BE2C (cell line): ENCODE data around the genes FOXD4 and DMRT3.

DNA sequence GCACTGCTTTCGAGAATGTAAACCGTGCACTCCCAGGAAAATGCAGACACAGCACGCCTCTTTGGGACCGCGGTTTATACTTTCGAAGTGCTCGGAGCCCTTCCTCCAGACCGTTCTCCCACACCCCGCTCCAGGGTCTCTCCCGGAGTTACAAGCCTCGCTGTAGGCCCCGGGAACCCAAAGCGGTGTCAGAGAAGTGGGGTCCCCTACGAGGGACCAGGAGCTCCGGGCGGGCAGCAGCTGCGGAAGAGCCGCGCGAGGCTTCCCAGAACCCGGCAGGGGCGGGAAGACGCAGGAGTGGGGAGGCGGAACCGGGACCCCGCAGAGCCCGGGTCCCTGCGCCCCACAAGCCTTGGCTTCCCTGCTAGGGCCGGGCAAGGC, 470 bp downstream of the WASHC1 start:
- RRBS: no CpG with 5 or more reads among the region's 29 CpGs

- RRBS: 66% methylated on average over 5 of the region's 28 CpGs
These were observed at the start of gene FOXD4 for GRCh38 chr9:118127-118661. TSS of gene FOXD4 (minus strand) at chr9:118417.

DNA sequence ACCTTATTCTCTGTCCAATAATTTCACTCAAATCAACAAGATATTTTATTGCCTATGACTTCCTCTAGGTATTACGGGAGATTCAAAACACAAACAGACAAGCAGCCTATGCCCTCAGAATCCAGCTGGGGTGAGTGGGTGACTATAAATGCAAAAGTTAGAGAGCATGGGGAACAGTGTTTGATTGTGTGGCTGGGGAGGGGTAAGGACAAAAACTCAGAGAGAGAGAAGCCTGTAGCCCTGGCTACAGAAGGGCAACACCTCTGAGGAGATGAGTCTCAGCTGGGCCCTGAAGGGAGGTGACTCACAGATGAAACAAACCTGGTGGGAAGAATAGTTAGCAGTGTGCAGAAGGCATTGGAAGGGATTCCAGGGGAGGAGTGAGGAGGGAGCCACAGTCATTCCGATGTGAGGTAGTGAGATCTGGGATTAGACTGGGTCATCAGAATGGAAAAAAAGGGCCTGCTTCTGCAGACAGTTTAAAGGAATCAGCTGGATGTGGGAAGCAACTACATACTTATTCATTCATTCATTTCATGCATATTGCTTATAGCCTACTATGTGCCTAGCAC, 10.5 kb downstream of the DOCK8 start:
- RRBS: no CpG with 5 or more reads among the region's 2 CpGs

DNA sequence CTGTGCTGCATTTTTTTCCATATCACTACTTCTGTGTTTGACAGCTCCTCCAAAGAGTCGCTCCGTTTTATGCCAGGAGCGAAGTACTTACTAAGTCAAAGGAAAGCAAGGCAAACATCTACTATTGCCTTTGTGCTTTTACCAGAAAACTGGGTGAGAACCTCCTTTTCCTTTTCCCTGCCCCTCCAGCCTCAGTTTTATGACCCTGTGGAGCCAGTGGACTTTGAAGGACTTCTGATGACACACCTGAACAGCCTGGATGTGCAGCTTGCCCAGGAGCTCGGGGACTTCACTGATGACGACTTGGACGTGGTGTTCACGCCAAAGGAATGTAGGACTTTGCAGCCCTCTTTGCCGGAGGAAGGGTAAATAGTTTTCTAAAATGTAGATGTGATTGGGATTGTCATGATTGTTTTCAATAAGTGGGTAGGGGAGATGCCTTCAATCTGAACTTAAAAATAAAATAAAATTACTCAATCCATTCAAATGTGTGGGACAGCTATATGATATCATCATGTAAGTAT, 71.7 kb downstream of the DOCK8 start:
- RRBS: no CpG with 5 or more reads among the region's 8 CpGs

GRCh38 chr9:517957-518883, 13.7 kb downstream of the KANK1 start:
- RRBS: no CpG with 5 or more reads among the region's 13 CpGs

GRCh38 chr9:628984-629641, 124.6 kb downstream of the KANK1 start:
- RRBS: no CpG with 5 or more reads among the region's 4 CpGs

- RRBS: no CpG with 5 or more reads among the region's 4 CpGs
These were observed 148.6 kb downstream of the KANK1 start for GRCh38 chr9:653163-653362.

DNA sequence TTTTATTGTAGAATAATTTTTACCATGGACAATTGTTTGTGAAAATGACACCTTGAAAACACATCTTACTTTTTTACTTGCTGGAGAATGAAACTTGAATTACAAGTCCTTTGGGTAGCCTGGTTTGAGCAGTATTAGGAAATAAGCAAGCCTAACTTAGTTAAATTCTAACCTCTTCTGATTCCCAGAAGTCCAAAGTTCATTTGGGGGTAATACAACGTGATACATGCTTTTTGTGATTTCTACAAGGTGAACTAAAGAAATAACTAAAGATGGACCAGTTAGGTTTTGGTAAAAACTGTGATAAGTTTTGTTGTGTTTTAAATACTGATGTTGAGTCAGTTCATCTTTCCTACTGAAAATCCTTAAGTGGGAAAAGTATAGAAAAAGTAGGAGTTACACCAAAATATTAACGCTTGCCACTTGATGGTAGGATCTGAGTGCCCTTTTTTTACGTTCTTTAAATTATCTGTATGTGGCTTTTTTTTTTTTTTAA, 135.4 kb upstream of the DMRT1 start:
- RRBS: no CpG with 5 or more reads among the region's 3 CpGs

- RRBS: 10% methylated on average over 25 of the region's 51 CpGs
These were observed 134.5 kb upstream of the DMRT1 start for GRCh38 chr9:706585-707791.

- RRBS: no CpG with 5 or more reads among the region's 7 CpGs
These were observed 110.5 kb upstream of the DMRT1 start for GRCh38 chr9:730868-731433.

DNA sequence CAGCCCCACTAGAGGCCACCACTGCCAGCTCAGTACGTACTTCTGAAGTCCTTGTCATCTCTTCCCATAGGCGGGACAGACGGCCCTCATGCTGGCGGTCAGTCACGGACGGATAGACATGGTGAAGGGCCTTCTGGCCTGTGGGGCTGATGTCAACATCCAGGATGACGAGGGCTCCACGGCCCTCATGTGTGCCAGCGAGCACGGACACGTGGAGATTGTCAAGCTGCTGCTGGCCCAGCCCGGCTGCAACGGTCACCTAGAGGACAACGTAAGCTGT, 99.4 kb upstream of the DMRT1 start:
- RRBS: no CpG with 5 or more reads among the region's 14 CpGs

DNA sequence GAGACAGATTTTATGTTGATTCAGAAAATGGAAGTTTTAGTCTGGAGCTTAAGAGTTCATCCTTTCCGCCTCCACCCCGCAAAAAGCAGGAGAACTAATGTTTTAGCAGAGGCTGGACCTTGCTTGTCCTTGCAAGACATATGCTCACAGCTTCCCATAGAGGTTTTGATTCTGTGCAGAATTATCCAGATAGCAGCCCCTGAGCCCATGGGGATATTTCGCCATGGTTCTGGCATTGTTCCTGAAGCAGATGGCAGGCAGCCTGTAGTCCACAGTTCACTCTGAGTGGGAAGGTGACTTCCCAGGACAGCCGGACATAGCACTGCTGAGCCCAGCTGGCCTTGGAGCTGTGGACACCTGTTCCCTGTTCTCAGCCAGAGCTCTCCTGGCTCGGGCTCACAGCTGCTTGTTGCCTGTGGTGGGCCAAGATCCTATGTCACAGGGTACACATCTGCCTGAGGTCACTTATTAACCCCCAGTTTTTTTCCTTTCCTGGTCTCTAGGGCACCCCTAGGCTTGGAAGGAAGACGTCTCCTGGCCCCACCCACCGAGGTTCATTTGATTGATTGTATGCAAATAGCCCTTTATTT, 96.7 kb upstream of the DMRT1 start:
- RRBS: no CpG with 5 or more reads among the region's 7 CpGs

DNA sequence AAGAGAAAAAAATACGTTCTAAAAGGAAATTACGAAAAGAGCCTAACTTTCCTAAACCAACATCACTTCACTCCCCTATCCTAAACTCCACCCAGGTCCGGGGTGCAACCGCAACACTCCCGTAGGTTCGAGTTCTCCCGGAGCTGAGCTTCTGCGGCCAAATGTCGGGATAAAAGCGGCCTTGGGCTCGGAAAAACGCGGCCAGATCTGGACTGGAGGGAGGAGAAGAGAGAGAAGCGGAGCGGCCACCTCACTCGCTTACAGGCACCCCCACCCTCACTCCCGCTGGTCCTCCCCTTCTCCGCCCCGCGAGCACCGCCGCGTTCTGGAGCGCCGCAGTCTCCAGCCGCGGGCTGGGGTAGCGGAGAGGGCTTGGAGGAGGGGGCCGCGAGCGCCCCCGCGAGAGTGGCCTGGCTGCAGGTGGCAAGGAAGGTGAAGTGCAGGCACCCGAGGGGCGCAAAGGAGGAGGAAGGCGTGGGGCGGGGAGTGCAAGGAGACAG, 340 bp upstream of the DMRT3 start:
- RRBS: 39% methylated on average over 4 of the region's 37 CpGs

DNA sequence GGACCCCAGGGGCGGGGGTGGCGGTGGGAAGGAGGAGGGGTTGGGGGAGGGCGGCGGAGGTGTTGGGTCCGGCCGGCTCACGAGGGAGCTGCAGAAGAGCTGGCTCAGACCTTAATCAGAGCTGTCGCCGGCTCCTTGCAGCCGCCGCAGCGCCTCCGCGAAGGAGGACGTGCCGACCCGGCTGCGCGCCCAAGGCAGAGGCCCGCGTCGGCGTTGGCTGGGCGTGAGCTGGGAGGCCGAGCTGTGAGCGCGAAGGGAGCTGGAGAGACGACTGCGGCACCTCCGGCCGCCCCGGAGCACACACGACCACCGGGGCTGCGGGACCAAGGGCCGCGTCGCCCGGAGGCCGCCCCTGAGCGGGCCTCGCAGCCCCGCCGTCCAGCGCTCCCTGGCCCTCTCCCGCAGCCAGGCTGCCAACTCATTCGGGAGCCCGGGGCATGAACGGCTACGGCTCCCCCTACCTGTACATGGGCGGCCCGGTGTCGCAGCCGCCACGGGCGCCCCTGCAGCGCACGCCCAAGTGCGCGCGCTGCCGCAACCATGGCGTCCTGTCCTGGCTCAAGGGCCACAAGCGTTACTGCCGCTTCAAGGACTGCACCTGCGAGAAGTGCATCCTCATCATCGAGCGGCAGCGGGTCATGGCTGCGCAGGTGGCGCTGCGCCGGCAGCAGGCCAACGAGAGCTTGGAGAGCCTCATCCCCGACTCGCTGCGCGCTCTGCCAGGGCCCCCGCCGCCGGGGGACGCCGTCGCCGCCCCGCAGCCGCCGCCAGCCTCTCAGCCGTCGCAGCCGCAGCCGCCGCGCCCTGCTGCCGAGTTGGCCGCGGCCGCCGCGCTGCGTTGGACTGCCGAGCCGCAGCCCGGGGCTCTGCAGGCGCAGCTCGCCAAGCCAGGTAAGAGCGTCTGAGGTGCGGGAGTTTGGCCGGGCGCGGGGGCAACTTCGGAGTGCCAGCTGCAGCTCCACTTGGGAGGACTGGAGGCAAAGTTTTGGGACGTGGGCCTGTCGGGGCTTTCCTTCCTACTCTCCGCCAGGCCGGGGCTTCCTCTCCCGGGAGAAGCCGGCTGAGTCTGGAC, at the start of gene DMRT3:
Gene DMRT3 (plus strand): TSS at position 91 of the 1,072 bp plus-strand sequence.
- RRBS: 32% methylated on average over 52 of the region's 118 CpGs

DNA sequence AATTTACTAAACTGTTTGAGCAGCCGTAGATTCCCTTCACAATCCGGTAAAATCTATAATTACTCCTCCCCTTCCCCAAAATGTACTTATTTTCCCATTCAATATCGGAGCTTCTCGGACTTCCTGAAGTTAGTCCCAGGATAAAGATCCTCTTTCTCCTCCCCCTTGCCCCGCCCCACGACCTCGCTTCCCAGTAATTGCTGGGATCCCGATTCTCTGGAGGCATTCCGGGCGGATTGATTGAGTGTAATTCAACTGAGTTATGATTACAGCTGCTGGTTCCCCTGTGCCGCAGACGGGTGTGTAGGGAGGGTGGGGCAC, 2.7 kb upstream of the DMRT2 start:
- RRBS: no CpG with 5 or more reads among the region's 12 CpGs

DNA sequence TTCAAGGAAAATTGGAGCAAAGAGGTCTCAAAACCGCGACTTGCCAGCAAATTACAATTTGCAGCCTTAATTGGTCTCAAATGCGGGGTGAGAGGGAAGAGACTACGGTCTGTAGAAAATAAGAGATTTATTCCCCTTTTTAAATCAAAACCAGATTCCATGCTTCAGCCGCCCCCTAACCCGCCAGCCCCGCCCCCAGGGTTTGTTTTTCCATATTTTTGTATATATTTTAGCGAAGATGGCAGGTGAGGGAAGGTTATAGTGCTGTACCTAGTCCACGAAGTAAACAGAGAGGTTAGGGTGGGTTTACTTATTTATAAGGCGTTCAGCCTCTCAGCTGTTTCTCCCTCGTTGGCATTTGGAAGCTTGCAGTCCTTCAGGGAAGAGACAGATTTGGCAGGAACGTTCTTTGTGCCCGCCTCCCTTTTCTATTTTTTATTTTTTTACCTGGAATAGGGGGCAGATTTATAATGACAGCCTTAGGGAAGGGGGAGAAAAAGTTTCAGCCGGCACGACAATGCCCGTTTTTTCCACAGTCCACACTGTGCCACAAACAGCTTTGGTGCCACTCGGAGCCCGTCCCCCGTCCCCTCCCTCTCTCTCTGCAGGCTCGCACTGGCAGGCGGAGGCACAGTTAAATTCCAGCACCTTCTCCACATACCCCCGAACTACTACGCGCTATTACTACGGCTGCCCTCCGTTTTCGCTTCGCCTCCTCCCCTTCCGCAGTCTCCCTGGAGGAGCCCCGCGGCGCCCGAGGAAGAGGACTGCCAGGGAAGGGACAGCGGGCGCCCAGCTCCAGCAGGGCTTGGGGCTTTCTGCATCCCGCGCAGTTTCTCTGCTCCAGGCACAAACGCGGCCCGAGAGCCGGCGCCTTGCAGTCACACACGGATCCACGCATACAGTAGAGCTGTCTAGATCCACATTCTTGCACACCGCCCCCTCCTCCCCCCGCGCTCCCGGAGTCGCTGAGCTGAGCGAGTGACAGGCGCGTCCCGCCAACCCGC, 676 bp upstream of the SMARCA2 start:
- RRBS: under 1% methylated on average over 14 of the region's 54 CpGs

DNA sequence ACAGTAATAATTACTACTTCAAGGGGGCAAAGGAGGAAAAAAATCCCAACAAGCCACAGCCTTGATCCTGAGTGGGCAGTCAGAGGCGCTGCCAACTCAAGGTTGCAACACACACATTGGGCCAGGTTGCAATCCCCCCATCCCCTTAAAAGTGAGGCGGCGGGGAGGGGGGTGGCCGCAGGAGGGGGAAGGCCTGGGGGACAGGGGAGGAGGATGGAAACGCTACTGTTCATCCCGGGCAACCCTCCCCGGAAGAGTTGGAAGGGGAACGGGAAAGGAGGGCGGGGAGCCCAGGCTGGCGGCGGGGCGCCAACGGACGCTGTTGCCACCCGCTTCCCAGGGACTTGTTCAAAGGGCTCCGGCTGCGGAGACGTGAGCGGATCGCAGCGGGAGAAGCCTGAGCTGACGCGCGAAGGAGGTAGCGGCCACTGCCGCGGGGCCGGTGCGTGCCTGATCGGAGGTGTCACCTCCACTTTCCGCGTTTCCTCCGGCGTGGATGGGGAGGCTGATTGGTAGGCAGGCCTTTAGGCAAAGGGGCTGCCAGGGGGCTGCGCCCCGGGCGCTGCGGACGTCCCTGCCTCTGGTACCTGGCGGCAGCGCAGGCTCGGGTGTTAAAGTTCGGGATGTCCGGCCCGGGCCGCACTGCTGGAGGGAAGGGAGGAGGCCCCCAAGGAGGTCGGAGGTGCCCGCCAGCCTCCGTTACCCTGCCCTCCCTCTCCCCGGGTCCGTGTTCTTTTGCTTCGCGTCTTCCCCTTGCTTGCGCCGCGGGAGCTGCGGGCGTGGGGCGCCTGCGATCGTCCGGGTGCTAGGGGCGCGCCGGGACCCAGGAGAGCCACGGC, 774 bp downstream of the SMARCA2 start:
- RRBS: 3% methylated on average over 49 of the region's 66 CpGs

GRCh38 chr9:2019249-2019552, 4.1 kb downstream of the SMARCA2 start:
- RRBS: no CpG with 5 or more reads among the region's 3 CpGs

- RRBS: no CpG with 5 or more reads among the region's 13 CpGs
These were observed 41.3 kb downstream of the SMARCA2 start for GRCh38 chr9:2056482-2056840.

GRCh38 chr9:2191148-2191892, 176.2 kb downstream of the SMARCA2 start:
- RRBS: no CpG with 5 or more reads among the region's 13 CpGs